Measurements from ENCODE around the genes NHLH1, SLAMF6 and SLAMF7.

DNA sequence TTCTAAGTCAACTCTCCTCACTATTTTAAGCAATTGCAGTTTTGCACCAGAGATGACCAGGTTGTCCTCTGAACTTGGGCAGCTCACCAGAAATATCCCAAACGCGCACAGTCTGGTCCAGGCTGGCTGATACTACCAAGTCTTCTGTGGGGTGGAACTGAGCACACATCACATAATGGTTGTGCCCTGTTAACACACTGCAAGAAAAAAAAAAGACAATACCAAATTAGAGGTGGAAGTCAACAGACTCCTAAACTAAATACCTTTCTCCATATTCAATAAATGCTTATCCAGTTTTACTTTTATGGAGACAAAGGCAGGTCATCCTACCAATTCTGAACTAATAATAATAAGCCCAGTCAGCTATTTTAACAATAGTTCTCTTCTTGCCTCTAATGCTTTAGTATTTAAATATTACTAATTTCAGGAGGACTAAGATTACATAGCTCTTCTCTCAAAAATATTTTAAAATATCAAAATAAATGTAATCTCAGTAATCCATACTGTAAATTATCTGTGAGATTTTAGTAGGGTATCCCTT is 10.6 kb downstream of the COPA start:
- RRBS = no CpG with 5 or more reads among the region's 2 CpGs
CAGE:
- cytosol, long polyA plus RNA = no peak
- long polyA plus RNA = no peak
- nucleus, long polyA plus RNA = no peak

- RRBS = no CpG with 5 or more reads among the region's 8 CpGs
CAGE:
- cytosol, long polyA plus RNA = no peak
- long polyA plus RNA = no peak
- nucleus, long polyA plus RNA = no peak
Observed at GRCh38 chr1:160366475-160366962, 352 bp upstream of the NHLH1 start.

- RRBS = no CpG with 5 or more reads among the region's 3 CpGs
CAGE:
- cytosol, long polyA plus RNA = no peak
- long polyA plus RNA = no peak
- nucleus, long polyA plus RNA = no peak
Observed at GRCh38 chr1:160366987-160367297, at the start of gene NHLH1. Gene NHLH1, plus strand, starts transcription at chr1:160367071.

- RRBS = no CpG with 5 or more reads among the region's 3 CpGs
CAGE:
- cytosol, long polyA plus RNA = no peak
- long polyA plus RNA = no peak
- nucleus, long polyA plus RNA = no peak
Observed at GRCh38 chr1:160376446-160376945, 9.6 kb downstream of the NHLH1 start.

- RRBS = no CpG with 5 or more reads among the region's 3 CpGs
CAGE:
- cytosol, long polyA plus RNA = no peak
- long polyA plus RNA = no peak
- nucleus, long polyA plus RNA = no peak
Observed at GRCh38 chr1:160437899-160438402, 37.6 kb downstream of the VANGL2 start.

GRCh38 chr1:160522624-160523447 is at the start of gene SLAMF6:
Gene SLAMF6, minus strand, starts transcription at chr1:160523255.
- RRBS = no CpG with 5 or more reads among the region's 11 CpGs
CAGE:
- cytosol, long polyA plus RNA = no peak
- long polyA plus RNA = no peak
- nucleus, long polyA plus RNA = no peak

- RRBS = no CpG with 5 or more reads among the region's 2 CpGs
CAGE:
- cytosol, long polyA plus RNA = no peak
- long polyA plus RNA = no peak
- nucleus, long polyA plus RNA = no peak
Observed at GRCh38 chr1:160580577-160581093, 1.3 kb upstream of the CD84 start.

DNA sequence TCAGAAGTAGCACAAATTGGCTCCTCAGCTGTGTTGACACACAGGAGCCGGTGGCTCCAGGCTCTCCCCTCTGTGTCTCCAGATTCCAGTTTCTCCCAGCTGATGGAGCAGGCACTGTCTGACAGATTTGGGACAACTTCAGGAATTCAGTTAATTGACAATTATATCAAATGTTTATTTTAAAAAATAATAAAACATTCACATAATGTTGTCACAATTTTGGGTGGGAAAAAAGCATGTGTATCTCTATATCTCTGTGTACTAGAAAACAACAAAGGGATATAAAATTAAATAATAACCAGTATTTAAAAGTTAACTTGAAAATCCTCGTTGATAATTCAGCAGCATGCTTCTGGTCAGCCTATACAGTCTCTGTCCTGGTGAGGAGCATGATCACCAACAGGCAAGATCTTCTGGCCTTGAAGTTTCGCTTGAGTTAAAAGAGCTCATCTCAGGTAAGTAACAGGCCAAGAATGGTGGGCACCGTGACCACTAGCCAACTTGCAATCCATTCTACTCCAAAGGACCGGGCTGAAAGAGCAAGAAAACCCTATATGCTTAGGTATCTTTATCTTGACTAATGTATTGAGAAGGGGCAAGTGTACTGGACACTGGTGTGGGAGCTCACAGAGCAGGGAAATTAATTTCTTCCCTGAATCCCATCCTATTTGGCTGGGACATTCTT is 31.9 kb upstream of the SLAMF1 start:
- RRBS = no CpG with 5 or more reads among the region's 5 CpGs
CAGE:
- cytosol, long polyA plus RNA = no peak
- long polyA plus RNA = no peak
- nucleus, long polyA plus RNA = no peak

- RRBS = no CpG with 5 or more reads among the region's 8 CpGs
CAGE:
- cytosol, long polyA plus RNA = no peak
- long polyA plus RNA = no peak
- nucleus, long polyA plus RNA = no peak
Observed at GRCh38 chr1:160707333-160708158, 4.1 kb downstream of the CD48 start.

- RRBS = no CpG with 5 or more reads among the region's 7 CpGs
CAGE:
- cytosol, long polyA plus RNA = no peak
- long polyA plus RNA = no peak
- nucleus, long polyA plus RNA = no peak
Observed at GRCh38 chr1:160708471-160709545, 2.8 kb downstream of the CD48 start.

GRCh38 chr1:160724507-160724887 is 12.9 kb upstream of the CD48 start:
- RRBS = no CpG with 5 or more reads among the region's 11 CpGs
CAGE:
- cytosol, long polyA plus RNA = no peak
- long polyA plus RNA = no peak
- nucleus, long polyA plus RNA = no peak

- RRBS = no CpG with 5 or more reads among the region's 5 CpGs
CAGE:
- cytosol, long polyA plus RNA = no peak
- long polyA plus RNA = no peak
- nucleus, long polyA plus RNA = no peak
Observed at GRCh38 chr1:160738919-160739660, at the start of gene SLAMF7. Gene SLAMF7, plus strand, starts transcription at chr1:160739247.

- RRBS = no CpG with 5 or more reads among the region's 4 CpGs
CAGE:
- cytosol, long polyA plus RNA = no peak
- long polyA plus RNA = no peak
- nucleus, long polyA plus RNA = no peak
Observed at GRCh38 chr1:160756072-160756615, 17.1 kb downstream of the SLAMF7 start.

DNA sequence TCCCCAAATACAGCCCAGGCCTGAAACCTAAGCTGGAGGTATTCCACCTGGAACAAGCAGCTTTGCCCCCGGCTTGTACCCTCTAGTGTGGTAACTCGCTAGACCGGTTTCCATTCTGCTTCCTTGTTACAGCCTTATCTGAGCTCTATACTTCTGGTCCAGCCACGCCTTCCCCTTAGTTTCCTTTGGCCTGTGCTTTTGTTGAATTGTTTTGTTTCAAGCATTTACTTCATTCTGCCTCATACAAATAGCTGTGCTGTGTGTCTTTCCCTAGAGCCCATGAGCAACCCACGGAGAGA is 14.6 kb upstream of the LY9 start:
- RRBS = no CpG with 5 or more reads among the region's 5 CpGs
CAGE:
- cytosol, long polyA plus RNA = no peak
- long polyA plus RNA = no peak
- nucleus, long polyA plus RNA = no peak

GRCh38 chr1:160781933-160782649 is 13.9 kb upstream of the LY9 start:
- RRBS = 83% methylated on average over 1 of the region's 9 CpGs
CAGE:
- cytosol, long polyA plus RNA = no peak
- long polyA plus RNA = no peak
- nucleus, long polyA plus RNA = no peak

- RRBS = no CpG with 5 or more reads among the region's 5 CpGs
CAGE:
- cytosol, long polyA plus RNA = no peak
- long polyA plus RNA = no peak
- nucleus, long polyA plus RNA = no peak
Observed at GRCh38 chr1:160861925-160862438, 705 bp downstream of the CD244 start.

DNA sequence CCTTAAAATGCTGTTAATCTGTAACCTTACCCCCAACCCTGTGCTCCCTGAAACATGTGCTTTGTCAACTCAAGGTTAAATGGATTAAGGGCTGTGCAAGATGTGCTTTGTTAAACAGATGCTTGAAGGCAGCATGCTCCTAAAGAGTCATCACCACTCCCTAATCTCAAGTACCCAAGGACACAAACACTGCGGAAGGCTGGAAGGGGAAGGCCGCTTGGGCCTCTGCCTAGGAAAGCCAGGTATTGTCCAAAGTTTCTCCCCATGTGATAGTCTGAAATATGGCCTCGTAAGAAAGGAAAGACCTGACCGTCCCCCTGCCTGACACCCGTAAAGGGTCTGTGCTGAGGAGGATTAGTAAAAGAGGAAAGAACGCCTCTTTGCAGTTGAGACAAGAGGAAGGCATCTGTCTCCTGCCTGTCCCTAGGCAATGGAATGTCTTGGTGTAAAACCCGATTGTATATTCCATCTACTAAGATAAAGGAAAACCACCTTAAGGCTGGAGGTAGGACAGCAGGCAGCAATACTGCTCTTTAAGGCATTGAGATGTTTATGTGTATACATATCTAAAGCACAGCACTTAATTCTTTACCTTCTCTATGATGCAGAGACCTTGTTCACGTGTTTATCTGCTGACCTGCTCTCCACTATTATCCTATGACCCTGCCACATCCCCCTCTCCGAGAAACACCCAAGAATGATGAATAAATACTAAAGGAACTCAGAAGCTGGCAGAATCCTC is 28.4 kb upstream of the ITLN1 start:
- RRBS = no CpG with 5 or more reads among the region's 9 CpGs
CAGE:
- cytosol, long polyA plus RNA = no peak
- long polyA plus RNA = no peak
- nucleus, long polyA plus RNA = no peak

DNA sequence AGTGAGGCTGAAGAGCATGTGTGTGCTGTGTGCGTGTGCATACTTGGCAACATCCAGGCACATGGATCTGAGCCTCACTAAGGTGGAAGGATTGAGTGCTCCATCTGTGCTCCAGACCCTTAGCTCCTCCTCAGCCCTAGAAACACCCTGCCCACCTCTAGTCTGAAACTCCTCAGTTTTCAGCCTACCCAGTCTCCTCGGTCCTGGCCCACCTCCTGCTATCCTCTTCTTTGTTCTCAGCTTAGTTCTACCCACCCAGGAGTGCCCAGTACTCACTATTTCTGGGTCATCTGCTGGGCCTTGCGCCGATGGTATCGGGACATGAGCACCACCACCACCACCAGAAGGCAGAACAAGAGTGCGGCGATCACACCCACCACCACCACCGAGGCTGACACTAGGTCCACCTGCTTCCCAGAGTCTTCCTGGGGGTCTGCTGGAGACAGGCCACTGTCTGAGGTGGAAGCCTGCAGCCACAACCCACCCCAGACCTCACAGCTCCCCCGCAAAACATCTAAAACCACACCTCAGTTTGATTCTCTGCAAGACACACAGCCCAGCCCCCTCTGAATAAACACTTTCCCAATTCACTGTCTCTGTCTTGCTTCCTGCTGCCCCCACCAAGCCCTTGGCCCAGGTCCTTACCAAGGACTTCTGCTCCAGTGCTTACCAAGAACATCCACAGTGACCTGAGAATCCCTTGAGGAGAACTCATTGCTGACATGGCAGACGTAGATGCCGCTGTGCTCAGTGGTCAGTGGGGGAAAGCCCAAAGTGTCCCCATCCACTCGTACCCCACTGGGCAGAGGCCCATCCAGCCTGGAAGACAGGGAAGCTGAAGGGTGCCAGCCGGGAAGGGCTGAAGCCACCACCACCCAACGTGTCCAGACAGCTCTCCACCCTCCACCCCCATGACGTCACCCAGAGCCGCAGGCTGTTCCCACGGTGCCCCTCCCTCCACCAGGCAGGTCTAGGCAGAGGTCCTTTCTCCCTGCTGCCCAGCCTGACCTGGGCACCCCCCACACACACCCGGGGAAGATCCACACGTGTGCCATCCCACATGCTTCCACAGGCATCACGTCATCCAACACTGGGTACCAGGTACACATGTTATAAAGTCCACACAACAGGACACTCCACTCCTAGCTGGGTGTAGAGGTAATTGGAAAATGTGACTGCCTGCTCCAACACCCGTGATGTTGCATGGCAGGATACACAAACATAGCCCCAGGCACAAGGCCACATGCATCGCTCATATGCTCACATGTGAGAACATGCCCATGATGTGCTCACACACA is 4.7 kb upstream of the ARHGAP30 start:
- RRBS = no CpG with 5 or more reads among the region's 22 CpGs
CAGE:
- cytosol, long polyA plus RNA = no peak
- long polyA plus RNA = no peak
- nucleus, long polyA plus RNA = no peak

DNA sequence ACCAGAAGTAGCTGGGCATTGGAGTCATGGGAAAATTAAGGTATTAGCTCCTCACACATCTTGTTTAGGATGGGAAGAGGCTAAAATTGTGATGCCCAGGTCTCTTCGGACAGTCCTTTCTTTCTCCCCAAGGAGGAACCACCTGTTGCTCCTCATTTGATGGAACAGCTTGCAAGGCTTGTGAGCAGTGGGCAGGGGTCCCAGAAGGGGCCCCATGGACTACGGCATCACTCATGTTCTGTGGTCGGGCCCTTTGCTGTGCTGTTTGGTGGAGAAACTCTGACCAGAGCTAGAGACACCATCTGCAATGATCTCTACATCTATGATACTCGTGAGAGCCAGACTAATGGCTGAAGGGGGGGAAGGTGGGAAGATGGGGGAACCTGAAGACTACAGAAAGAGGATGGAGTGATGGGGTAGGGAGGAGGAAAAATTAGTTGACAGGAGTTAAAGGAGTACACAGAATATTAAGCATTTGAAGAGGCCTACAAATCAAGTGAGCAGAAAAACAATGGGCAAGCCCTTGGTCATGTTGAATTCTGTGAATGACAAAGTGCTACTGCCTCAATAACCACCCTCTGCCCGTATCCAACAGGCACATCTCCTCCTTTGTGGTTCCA is 1.4 kb downstream of the KLHDC9 start:
- RRBS = no CpG with 5 or more reads among the region's 5 CpGs
CAGE:
- cytosol, long polyA plus RNA = no peak
- long polyA plus RNA = no peak
- nucleus, long polyA plus RNA = no peak

- RRBS = no CpG with 5 or more reads among the region's 14 CpGs
CAGE:
- cytosol, long polyA plus RNA = no peak
- long polyA plus RNA = no peak
- nucleus, long polyA plus RNA = no peak
Observed at GRCh38 chr1:161121839-161122836, 4.2 kb downstream of the NIT1 start.